Cardiac atrium fibroblast (primary cell): ENCODE measurements around the genes RAD51 and PPP1R14D.

GRCh38 chr15:40351943-40352925 is 1.4 kb downstream of the PHGR1 start:
- RAMPAGE, long total RNA = no peak

DNA sequence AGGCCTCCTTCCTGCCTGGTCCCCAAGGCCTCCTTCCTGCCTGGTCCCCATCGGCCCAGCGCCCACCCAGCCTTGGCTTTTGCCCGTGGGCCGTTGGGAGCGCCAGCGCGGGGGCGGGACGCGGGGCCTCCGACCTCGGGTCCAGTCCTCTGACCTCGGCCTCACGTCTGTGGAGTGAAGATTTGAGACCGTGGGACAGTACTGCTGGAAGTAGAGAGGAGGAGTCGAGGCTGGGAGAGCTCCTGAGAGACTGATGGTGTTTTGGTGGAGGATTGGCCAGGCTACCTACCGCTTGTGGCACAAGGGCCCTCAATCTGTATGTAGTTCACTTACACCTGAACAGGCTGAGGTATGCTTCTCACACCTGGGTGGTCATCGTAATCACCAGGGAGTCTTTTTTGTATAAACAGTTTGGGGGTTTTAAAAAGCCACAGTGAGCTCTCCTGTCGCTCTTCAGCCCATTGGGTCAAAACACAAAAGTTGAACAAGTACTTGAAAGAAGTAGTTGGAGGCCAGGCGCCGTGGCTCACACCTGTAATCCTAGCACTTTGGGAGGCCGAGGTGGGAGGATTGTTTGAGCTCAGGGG is 500 bp downstream of the IVD start:
- RAMPAGE, long total RNA = no peak

DNA sequence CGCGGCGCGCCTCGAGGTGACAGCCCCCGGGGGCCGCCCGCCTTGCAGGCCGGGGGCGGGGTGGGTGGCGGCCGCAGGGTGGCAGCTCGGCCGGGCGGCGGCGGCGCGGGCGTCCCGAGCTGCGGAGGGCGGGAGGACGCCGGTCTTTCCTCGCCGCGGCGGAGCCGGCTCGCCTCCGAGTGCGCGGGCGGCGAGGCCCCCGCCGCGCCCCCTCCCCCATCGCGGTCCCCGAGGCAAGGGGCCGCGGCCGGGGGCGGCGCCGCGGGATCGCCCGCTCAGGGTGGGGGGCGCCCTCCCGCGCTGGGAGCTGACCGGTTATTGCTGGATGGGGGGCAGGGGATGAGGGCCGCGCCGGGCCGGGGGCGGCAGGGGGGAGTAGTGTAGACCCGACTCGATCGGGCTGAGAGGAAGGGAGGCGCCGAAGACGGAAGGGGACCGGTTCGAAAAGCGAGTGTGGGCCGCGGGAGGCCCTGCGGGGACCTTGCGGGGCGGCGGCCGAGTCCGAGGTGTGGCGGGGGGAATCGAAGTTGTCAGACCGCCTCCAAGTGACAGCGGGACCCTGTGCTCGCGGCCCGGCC is 856 bp downstream of the BAHD1 start:
- RAMPAGE, long total RNA = no peak

DNA sequence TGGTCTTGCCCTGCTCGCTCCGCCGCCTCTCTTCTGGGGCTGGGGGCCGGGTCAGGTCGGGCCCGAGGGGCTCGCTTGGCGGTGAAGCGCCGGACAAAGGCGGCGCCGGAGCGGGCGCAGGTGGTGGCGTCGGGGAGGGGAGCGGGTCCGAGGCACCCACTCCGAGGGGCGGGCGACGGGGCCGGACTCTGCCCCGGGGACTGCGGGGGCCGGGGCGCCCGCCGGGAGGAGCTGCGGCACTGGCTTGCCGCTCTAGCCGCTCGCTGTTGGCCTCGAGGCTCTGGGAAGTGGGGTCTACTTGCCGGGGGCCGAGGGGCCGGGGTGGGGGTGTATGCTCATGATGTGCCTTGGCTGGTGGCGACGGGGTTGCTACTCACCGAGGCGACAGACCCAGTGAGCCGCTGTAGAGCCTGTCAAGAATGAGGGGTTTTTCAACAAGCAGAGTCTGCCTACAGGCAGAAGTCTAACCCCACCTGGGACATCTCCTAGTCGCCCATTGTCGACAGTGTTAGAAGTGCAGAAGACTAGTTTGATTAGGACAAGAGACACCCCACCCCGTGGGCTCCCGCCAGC is 1.4 kb downstream of the BAHD1 start:
- RAMPAGE, long total RNA = no peak

GRCh38 chr15:40445247-40446011 is 4.7 kb downstream of the BAHD1 start:
- RAMPAGE, long total RNA = no peak

DNA sequence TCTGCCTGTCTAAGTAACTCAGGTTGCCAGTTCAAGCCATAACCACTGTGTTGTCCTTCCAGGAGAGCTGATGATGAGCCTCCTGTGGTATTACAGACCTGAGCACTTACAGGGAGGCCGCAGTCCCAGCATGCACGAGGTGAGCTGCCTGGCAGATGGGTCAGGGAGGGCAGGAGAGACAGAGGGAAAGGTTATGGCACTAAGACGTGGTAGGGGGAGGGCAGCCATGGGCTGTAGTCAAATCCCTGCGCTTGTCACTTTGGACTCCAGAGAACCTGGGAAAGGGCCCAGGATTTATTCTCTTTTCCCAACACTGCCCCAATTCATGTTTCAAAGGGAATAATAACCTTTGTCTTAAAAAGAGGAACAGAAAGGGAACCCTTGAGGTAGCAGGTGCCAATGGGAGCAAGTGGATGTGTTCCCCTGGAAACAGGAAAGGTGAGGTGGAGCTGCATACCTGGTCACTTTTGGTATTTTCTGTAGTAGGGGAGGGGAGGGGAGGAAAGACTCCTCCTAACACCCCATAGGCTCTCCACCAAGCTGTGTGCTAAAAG is 6.3 kb upstream of the CHST14 start:
- RAMPAGE, long total RNA = no peak

DNA sequence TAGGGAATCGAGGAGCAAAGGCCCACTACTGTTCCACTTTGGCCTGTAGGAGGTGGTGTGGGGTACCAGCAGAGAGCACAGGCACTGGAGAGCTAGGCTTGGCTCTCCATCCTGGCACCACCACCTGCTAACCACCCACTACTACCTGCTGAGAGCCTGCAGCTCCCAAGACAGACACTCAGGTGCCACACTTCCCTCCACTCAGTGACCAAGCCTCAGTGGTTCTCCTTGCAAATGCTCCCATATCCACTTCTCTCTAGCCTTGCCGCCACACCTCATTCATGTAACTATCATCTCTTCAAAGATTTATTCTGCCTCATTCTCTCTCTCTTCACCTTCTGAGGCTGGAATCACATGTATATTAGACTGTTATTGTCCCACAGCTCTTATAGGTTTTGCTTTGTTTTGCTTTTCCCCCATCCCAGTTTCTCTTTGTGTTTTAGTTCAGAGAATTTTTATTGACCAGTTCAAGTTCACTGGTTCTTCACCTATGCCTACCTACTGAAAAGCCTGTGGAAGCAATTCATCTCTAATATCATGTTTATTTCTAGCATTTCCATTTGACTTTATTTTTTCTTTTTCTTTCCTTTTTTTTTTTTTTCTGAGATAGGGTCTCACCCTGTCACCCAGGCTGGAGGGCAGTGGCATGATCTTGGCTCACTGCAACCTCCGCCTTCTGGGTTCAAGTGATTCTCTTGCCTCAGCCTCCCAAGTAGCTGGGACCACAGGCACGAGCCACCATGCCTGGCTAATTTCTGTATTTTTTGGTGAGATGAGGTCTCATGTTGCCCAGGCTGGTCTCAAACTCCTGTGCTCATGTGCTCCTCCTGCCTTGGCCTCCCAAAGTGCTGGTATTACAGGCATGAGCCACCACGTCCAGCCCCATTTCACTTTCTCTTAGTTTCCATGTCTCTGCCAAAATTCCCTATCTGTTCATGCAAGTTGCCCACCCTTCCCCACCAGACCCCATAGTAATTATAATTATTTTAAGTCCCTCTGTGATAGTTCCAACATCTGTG is 18.9 kb downstream of the CCDC32 start:
- RAMPAGE, long total RNA = no peak

- RAMPAGE, long total RNA = no peak
These were observed at the start of gene RAD51 for GRCh38 chr15:40694504-40695298. Gene RAD51 (plus strand): TSS chr15:40695174.

GRCh38 chr15:40828536-40829536 is at the start of gene PPP1R14D:
Gene PPP1R14D (minus strand): TSS chr15:40828708.
- RAMPAGE, long total RNA = no peak

DNA sequence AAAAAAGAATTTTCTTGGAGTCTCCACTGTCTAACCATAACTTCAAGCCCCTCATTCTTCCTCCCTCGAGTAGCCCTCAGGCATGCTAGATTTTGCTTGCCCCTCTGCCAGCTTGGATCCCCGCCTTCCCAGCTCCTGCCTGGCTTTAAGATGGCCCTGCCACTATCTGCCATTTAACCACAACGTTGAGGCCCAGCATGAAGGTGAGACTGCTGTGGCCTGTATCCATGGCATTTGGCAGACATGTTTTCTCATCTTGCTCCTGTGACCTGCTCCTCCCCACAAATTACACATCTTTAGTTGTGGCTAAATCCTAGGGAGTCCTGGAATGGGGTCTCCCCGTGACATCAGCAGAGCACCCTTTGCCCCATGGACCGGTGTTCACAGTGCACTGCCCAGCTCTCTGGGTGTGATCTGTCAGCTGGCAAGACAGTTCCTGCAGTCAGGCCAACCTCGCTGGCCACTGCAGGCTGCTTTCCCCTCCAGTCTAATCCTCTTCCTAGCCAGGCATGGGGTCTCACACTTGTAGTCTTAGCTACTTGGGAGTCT is 10.4 kb downstream of the VPS18 start:
- RAMPAGE, long total RNA = no peak

- RAMPAGE, long total RNA = no peak
These were observed 14.1 kb upstream of the DLL4 start for GRCh38 chr15:40914876-40915514.

DNA sequence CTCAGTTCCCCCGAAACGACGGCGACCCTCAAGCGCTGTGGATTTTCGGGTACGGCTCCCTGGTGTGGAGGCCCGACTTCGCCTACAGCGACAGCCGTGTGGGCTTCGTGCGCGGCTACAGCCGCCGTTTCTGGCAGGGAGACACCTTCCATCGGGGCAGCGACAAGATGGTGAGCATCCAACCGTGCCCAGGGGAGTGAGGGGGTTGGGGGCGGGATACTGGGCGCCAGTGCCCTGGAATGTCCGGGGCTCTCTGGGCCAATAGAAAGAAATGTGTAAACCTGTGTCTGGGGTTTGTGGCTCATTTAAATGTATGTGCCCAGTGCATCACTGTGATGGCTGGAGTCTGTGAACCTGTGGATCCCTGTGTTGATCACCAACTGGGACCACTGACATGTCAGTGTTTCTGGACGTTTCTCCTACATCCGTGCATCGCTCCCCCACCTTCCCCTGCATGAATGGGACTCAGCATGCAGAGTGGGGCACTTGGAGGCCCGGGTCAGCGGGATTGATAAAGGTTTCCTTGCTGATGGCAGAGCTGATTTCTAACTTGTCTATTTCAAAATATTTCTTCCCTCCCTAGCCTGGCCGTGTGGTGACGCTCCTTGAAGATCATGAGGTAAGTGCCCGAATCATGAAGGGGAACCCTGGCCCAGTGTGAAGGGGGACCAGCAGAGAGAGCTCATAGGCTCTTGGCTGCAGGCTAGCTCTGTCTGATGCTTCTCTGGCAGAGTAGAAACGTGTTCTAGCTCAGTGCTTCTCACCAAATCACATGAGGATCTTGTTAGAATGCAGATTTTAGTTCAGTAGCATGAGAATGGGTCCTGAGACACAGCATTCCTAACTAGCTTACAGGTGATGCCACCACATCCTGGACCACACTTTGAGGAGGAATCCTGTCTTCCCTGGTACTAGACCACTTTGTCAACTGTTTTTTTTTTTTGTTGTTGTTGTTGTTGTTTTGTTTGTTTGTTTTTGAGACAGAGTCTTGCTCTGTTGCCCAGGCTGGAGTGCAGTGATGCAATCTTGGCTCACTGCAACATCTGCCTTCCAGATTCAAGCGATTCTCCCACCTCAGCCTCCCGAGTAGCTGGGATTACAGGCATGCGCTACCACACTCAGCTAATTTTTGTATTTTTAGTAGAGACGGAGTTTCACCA is 754 bp downstream of the CHAC1 start:
- RAMPAGE, long total RNA = no peak

DNA sequence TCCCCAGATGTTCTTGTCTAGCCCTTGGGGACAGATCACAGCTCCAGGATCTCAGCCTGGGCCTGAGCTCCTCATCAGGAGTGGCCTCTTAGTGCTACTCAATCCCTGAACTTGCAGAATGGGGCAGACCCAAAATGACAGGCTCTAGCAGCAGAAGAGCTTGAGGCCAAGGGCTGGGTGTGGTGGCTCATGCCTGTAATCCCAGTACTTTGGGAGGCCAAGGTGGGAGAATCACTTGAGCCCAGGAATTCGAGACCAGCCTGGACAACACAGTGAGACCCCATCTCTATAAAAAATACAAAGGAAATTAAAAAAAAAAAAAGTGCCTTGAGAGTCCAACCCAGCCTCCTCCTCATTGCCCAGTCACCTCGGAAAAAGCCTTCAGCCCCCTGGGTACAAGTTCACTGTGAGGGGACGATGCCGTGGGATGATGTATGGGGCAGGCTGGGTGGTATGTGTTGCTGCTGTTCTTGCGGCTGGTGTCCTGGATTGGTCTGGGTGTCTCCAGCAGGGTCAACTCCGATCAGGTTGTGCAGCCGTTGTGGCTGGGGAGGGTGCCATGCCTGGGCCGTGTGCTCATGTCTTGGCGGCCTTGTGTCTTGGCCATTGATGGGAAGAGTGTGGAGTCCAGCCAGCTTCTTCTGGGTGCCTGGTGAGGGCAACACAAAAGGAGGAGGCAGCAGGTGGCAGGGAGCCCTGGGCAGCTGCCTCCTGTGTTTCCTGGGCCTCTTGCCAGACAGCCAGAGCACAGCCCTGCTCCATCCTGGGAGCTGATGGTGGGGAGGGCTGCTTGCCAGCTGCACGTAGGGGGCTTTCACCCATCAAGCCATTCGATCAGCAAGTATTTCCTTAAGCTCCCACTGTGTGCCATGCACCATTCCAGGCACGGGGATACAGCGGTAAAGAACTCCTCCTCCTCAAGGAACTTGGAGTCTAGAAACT is 4.1 kb downstream of the CHAC1 start:
- RAMPAGE, long total RNA = no peak

DNA sequence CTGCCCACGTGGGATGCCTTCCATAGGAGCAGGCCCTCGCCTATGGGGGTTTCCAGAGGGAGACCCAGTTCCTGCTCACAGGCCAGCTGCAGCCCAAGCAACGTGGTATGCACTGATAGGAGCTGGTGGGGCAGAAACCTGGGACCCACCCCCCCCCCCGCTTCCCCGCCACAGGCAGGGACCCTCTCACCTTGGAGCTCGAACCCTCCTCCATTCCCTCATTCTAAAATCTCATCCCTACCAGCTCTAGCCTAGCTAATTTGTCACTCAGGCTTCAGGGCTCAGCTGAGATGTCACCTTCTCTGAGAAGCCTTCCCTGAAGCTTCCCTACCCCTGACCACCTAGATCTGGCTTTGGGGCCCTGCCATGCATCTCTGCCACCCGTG is 11.0 kb downstream of the CHAC1 start:
- RAMPAGE, long total RNA = no peak

DNA sequence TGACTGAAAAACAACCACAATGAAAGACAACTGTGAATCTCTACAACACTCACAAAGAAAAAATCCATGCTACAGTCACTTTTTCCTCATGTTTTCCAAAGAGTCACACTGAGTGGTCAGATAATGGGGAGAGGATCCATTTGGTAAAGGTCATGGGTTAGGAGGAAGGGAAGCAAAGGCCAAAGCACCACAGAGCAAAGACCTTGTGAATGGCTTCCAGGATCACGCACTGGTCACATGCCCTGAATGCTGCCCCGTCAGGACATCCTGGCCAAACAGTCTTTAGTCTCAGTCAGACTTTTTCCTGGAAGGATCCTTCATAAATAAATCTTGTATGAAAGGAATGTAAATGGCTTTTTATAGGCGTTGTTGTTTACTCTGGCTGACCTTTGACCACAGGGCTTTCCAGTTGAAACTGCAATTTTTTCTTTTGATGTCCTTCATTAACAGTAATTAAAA is 48.2 kb downstream of the CHAC1 start:
- RAMPAGE, long total RNA = no peak

GRCh38 chr15:41116908-41117211 is 780 bp upstream of the INO80 start:
- RAMPAGE, long total RNA = no peak

DNA sequence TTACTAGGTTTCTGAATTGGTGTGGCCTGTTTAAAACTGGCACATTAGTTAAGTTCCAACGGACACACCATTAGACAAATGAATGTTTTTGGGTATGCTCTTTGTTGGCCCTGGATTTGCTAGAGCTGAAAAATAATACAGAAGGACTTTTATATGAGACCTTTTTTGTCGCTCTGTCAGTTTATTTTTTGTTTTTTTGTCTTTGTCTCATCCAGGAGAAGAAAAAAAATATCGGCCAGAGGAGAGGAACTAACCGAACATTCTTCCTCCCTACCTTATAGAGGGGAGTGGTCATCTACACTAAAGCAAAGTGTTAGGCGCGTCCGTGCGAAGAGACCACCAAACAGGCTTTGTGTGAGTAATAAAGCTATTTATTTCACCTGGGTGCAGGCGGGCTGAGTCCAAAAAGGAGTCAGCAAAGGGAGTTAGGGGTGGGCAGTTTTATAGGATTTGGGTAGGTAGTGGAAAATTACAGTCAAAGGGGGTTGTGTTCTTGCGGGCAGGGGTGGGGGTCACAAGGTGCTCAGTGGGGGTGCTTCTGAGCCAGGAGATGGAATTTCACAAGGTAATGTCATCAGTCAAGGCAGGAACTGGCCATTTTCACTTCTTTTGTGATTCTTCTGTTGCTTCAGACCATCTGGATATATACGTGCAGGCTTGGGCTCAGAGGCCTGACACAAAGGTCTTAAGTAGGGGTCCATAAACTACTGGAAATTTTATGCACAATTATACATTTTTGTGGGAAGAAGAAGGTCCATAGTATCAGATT is 47.2 kb downstream of the OIP5 start:
- RAMPAGE, long total RNA = no peak

GRCh38 chr15:41561784-41562275 is 2.8 kb downstream of the TYRO3 start:
- RAMPAGE, long total RNA = no peak

DNA sequence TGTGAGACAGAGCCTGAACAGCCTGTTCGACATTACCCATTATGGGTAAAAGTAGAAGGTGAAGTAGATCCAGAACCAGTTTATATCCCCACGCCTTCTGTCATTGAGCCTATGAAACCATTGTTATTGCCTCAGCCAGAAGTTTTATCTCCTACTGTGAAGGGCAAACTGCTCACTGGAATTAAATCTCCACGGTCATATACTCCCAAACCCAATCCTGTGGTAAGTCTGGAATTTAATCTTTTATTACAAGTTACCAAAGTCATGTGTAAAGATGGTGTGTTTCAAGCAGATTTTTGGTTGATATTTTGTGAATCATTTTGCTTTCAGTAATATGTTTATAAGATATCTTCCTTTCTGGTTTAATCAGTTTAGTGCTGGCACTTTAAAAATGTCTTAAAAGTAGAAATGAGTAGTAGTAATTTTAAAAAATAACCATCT is 47.1 kb upstream of the MAPKBP1 start:
- RAMPAGE, long total RNA = no peak

DNA sequence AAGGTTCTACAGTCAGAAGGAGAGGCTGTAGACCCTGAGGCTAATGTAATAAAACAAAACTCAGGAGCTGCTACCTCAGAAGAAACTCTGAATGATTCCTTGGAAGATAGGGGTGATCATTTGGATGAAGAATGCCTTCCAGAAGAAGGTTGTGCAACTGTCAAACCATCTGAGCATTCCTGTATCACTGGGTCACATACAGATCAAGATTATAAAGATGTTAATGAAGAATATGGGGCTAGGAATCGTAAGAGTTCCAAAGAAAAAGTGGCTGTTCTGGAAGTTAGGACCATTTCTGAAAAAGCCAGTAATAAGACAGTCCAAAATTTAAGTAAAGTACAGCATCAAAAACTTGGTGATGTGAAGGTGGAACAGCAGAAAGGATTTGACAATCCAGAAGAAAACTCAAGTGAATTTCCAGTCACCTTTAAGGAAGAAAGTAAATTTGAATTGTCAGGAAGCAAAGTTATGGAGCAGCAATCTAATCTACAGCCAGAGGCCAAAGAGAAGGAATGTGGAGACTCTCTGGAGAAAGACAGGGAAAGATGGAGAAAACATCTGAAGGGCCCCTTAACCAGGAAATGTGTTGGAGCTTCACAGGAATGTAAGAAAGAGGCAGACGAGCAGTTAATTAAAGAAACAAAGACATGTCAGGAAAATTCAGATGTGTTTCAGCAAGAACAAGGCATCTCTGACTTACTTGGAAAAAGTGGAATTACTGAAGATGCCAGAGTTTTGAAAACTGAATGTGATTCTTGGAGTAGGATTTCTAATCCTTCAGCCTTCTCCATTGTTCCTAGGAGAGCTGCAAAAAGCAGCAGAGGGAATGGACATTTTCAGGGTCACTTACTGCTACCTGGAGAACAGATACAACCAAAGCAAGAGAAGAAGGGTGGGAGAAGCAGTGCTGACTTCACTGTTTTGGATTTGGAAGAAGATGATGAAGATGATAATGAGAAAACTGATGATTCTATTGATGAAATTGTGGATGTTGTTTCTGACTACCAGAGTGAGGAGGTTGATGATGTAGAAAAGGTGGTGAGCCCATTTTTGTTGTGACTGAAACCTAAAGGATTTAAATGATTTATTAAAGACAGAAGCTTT is 24.4 kb upstream of the MAPKBP1 start:
- RAMPAGE, long total RNA = no peak